H7 (cell line): ENCODE measurements around the gene INSL5.

DNA sequence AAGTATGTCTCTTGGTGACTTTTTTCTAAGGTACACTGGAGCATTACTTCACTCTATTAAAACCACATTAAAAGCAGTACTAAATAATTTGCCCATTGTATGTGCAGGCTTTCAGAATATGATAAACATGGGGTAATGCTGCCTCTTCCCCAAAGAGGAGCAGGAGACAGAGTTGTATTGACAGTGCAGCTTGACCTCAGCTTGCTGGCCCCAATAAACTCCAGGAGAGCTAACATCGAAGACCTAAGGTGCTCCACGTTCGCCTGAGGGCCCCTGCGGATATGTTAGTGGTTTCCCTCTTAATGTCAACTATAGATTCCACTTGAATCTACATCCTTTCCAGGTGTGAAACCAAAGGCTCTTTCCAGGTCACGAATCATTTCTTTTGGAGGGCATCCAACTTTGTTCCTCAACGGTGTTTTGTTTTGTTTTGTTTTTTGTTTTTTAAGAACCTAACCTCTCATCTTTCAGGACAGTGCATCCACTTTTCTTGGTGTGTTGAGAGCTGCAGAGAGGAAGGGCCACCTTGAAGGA is 267.7 kb upstream of the SGIP1 start:
- RAMPAGE, long total RNA: no peak

DNA sequence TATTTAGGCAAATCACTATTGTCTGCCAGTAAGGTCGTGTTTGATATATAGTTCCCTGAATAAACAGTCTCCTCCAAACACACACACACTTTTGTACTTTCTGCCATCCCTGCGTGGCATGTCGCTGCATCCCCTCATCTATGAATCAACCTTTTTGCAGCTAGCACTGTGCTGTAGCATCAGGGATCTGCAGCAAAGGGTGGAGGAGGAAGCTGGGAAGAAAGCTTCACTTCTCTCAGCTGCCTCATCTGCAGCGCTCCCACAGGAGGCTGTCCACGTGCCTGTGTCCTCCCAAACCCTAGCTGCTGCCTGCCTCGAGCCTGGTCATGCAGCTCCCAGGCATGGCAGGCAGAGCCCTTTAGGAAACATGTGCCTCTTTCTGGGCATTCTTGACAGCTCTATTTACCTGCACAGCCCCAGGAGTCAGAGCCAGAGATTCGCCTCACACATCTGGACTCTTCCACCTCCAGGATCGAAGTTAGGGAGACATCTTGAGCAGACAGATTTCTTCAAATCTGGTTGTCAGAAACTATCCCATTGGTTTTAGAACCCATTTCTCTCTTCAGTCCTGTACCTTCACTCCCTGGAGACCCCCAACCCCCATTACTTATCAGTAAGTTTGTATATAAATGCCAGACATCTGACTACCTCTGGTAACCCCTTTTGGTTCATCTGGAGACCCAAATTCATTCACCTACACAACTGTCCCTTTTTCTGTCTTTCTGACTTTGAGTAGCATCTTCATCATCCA is 262.0 kb upstream of the SGIP1 start:
- RAMPAGE, long total RNA: no peak

DNA sequence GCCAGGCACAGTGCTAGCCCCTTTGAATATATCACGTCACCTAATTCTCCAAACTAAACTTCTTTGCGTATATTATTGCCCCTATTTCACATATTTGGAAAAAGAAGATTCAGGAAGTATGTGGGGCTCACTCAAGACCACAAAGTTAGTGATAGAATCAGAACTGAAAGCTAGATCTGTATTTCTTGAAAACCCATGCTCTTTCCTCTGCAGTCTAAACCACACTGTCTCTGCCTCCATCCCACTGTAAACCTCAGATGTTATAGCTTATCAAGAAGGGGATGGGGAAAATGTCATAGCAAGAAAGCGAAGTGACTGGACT is 257.8 kb upstream of the SGIP1 start:
- RAMPAGE, long total RNA: no peak

- RAMPAGE, long total RNA: no peak
Observed at GRCh38 chr1:66300902-66301717, 232.8 kb upstream of the SGIP1 start.

DNA sequence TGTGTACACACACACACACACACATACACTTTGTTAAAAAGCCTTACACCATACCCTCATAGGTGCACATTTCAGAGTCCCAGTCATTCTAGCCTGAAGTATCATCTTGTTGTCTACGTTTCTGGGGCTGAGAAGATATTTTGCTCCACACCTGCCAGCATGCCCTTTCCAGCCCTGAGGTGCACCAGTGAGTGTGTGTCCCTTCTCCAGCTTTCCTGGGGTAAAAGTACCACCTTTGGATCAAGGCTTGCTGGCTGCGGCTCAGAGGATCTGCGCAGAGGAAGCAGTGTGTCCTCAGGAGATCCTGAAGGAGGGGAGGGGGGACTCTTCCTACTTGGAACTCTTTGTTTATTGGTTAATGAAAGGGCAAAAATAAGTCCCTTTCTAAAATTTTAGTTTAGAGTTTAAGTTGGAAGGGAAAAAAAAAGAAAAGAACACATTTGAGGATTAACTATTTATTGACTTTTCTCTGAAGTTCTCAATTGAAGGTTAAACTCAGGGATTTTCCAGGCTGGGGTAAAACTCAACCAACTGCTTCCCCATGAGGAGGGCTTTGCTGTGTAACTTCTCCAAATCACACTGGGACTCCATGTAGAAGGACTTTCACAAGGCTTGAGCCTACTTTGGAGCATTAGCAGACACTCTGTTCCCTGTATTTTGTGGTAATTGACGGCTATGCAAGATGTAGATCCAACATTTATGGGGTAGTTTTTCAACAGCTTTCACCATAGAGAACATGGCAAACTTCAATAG is 200.3 kb upstream of the SGIP1 start:
- RAMPAGE, long total RNA: no peak

DNA sequence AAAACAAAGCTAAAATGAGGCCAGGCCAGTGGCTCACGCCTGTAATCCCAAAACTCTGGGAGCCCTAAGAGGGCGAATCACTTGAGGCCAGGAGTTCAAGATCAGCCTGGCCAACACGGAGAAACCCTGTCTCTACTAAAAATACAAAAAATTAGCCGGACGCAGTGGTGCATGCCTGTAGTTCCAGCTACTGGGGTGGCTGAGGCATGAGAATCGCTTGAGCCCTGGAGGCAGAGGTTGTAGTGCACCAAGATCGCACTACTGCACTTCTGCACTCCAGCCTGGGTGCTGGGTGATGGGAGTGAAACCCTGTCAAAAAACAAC is 191.2 kb upstream of the SGIP1 start:
- RAMPAGE, long total RNA: no peak

DNA sequence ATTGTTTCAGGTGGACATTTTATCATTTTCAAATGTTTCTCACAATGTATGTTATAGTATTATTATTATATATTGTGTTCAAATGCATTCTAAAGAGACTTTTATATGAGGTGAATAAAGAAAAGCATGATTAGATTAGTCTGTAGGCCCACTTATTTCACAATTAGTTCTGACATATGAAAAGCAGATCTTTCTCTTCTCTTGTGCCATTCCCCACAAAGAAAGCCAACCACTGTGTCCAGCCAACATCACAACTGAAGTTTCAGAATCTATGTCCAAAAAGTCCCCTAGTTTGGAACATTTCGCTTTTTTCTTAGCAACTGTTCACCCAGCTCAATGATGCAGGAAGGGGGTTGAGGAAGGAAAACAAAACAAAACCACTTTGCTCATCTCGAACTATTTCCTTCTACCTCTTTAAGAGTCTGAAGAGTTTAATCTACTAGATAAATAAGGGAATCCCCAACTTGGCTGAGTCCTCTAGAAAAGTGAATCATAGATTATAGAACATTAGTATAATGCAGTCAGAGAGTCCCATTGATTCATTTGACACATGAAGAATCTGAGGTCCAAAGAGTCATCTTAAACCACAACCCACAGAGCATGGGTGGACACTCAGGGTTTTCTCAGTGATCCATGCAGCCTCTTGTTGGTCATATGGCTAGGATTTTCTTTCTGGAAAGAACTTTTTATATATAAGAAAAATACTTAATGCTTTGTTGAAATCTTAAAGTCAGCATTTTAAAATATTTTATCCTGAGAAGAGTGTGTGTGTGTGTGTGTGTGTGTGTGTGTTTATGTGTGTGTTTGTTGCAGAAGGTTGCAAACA is 159.3 kb upstream of the SGIP1 start:
- RAMPAGE, long total RNA: no peak

DNA sequence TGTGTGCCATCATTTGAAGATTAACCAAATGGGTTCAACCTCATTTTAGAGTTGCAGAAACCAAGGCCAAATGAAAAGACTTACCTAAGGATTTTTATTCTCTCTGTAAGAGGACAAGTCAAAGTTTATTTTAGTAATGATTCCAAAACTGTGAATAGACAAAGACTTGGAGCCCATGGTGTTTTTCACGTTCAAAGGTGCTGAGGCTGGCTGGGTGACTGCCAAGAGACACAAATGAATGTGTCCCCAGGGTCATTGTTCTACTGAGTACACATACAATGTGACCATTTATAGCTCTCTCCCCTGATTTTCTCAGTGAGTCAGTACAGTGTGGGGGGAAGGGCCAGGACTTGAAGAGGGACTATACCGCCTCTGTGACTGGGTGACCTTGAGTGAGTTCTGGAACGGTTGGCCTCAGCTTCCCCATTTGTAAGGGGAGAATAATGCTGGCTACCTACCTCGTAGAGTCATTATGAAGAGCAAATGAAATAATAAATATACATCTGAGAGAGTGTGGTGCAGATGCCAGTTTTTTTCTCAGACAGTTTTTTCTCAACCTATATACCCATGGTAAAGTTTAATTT is 9.5 kb downstream of the SGIP1 start:
- RAMPAGE, long total RNA: no peak

DNA sequence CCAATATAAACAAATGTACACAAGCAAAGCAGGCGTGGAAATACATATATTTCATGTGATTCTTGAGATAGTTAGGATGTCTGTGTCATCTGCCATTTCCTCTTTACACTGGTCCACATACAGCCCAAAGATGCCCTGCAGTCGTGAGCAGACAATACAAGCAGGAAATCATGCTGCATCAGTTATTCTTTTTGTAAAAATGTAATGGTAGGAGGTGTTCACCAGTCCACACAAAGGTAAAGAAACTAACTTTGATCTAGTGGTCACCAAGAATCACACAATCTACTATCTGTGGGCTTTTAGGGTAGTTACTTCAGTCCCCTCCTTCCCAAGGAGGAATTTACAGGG is 30.5 kb downstream of the SGIP1 start:
- RAMPAGE, long total RNA: no peak

GRCh38 chr1:66801185-66801448 is at the start of gene INSL5:
TSS of gene INSL5 (minus strand) at chr1:66801276.
- RAMPAGE, long total RNA: no peak

- RAMPAGE, long total RNA: no peak
Observed at GRCh38 chr1:66840993-66841333, 39.9 kb upstream of the INSL5 start.

GRCh38 chr1:67339620-67340179 is 32.0 kb downstream of the IL12RB2 start:
- RAMPAGE, long total RNA: no peak

DNA sequence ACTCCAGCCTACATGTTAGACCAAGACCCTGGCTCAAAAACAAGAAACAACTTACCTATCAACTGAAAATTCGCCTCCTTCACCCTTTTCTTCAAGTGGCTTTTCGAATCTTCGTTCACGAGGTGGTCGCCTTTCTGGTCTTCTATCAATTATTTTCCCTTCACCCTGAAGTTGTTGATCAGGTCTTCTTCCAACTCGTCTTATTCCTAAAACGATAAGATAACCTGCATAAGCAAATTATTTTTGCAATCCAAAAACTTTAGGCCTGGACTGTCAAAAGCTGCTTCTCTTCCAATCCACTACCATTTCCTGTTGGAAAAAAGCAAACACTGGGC is 4.2 kb downstream of the SERBP1 start:
- RAMPAGE, long total RNA: no peak

- RAMPAGE, long total RNA: no peak
Observed at GRCh38 chr1:67427463-67427836, 2.8 kb downstream of the SERBP1 start.

DNA sequence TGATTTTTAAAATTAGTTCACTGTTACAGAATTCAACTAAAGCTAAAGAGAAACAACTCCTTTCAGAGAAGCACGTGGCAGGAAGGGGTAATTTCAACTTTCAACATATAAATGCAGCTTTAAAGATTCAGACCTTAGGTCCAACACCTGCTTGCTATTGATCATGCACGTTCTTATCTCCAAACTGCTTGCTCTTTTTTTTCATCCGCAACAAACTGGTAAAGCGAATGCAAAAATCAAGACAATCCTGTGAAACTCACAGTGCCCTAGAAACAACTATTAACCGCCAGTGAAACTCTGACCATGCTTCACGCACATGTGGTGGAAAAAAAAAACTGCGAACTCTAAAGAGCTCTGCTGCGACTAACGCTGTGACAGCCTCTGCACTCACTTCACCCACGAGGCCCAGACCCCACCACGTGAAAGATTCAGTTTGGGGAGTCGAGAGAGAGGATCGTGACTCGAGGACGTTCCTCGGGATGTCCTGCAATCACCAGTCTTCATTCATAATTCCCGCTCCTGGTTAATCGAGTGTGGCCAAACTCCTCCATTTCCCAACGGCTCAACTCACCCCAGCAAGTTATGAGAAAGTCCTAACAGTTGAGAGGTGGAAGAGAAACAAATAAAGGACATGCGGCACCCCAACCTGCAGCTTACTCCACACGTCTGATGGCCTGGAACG is 1.3 kb downstream of the SERBP1 start:
- RAMPAGE, long total RNA: no peak

DNA sequence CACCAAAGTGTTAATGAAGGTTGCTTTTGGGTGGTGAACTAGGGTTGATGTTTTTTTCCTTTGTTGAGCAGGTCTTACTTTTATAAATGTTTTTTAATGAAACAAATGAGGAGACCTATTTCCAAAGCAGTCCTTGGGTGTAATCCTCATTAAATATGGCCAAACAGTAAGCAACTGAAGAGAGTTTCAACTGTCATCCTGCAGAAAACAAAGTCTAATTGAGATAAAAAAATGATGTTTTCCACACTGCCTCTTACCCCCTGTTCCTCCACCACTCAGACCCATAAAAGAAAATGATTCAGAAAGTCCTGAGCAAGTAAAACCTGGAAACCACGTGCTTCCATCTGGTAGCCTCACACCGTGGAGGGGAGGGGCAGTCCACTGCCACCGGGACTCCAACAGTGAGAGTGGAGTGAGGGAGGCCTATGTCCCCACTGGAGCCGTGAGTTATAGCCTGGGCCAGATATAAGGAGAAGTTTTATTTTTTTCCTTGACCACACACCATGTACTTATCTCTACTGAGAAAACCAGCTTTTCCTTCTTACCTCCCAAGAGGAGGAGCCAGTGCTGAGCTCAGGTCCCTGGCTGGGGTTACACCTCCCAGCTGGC is 48.8 kb upstream of the SERBP1 start:
- RAMPAGE, long total RNA: no peak

DNA sequence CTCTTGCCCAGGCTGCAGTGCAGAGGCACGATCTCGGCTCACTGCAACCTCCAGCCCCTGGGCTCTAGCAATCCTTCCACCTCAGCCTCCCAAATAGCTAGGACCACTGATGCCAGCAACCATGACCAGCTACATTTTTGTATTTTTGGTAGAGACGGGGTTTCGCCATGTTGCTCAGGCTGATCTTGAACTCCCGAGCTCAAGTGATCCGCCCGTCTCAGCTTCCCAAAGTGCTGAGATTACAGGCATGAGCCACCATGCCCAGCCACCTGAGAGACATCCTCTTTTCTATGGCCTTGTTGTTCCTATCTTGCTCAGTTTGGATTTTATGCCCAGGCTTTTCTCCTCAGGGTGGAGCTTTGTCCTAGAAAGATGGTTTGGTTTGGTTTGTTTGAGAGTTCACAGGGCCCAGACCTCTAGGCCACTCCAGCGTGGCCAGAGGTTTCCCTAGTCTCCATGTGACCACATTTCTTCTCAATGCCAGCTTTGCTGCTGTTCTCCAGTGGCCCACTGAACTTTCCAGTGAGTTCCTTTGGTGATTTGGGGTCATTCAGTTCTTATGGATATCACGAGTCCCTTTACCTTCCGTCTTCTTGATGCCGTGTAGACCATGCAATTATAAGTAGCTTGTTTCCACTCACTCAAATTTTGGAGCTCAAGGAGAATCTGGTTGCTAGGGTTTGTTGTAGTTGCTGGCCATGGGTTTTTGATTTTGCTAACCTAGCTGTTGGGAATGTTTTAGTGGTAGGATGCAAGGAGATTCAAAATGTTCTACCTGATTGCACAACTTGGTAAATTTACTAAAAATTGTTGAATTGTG is 92.6 kb upstream of the SERBP1 start:
- RAMPAGE, long total RNA: no peak

DNA sequence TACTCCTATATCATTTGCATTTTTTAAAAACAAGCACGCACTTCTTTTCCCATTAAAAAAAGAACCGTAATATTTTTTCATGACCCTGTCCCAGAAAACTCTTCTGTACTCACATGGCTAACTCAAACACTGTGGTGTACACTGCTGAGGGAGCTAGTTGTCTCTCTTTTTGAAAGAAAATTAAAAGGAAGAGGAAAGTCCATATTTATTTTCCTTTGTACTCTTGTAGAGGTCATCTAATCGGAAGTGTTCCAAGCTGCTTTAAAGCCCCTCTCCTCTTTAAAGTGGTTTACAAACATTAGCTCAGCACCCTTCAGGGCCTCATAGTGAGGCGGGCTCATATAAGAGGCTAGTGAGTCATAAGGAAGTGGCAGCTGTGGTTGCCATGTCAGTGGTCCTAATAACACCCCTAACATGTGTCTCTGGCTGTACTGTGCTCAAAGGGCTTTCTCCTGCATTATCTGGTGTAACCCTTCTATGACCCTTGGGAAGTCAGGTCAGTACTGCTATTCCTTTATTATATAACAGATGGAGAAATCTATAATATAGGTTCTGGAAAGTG is 104.4 kb upstream of the SERBP1 start:
- RAMPAGE, long total RNA: no peak

DNA sequence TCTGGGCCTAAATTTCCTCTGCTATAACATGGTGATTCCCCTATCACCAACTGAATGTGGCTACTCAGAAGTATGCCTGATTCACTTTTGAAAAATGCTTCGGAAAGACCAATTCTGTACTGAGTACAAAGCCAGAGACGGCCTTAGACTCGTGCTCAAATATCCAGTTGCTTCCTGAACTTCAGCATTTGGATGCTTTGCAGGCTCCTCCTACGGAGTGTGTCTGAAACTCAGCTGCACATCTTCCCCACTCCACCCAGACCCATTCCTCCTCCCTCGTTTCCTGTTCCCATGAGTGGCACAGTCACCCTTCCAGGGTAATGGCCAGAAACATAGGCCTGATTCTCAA is 98.4 kb upstream of the GADD45A start:
- RAMPAGE, long total RNA: no peak

- RAMPAGE, long total RNA: no peak
Observed at GRCh38 chr1:67588154-67588714, 96.8 kb upstream of the GADD45A start.